ENCODE data around the gene GPR153.

DNA sequence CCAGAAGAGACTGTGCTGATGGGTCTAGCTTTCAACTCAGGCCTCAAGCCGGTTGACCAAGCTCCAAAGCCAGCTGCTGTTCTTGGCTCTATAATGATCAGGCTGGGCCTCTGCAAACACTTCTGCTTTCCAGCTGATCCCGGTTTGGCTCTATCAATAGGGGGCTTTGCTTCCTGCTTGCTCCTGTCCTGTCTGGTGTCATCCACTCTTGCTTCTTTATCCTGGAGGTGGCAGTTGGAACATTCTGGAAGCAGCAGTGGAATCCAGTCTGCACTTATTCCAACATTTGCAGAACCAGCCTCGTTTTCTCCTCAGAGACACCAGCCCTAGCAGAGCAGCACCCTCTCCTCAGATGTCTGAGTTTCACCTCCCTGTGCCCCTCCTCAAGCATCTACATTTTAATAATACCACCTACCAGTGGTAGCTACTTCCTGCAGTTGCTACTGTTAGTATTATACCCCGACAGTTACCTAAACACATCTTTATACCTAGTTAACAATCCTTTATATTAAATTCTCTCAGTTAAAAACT lies 1.2 kb upstream of the RPL22 start:
- PRO-cap, result no peak

DNA sequence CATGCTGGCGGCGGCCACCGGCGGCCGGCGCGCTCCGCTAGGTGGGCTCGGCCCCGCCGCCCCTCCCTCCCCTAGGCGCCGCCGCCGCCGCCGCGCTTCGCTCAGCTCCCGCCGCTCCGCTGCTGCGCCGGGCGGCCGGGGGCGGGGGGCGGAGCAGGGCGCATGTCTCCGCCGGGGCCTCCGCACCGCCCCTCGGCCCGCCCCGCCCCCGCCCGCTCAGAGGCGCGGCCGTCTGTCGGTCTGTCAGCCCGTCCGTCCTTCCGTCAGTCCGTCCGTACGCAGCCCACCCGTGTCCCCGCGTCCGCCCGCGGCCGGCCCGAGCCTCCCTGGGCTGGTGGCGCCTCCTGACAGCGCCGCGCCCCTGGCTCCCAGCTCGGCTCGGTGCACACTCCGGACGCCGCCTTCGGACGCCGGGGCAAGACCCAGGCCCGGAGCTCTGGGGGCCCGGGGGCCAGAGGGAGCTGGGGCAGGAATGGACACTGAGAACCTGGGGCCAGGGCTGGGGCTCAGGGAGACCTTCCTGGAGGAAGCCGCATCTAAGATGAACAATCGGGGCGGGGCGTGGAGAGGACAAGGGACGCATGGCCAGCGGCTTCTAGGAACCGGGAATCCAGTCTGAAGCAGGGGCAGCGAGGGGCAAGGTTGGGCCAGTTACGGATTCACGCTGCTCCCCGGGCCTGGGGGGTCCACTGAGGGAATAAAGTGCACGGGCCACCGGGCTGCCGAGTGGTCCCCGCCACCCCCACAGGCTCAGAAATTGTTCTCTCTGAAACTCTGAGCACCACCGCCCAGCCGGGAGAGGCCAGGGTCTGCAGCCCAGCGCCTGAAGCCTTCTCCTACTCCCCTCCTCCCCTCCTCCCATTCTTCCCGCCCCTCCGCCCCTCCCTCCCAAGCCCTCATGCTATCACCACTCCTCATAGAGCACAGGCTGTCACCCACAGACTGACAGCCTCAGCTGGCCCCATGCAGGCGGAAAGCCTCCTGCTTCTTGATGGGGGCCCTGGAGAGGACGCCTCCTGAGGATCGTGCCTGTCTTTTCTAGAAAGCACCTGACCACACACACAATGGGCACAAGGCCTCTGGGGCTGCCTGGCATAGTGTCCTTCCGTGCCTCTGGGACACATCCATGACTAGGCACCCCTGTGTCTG lies at the start of gene GPR153:
TSS of gene GPR153 (minus strand) at position 137 of the 1,149 bp plus-strand sequence.
- PRO-cap, result bidirectional peak, plus-strand start at position 266 of the sequence, minus-strand start at position 121 of the sequence

- PRO-cap, result no peak
Observed at GRCh38 chr1:6418829-6419444, 782 bp downstream of the HES2 start.

- PRO-cap, result no peak
Observed at GRCh38 chr1:6467650-6468478, 1.9 kb upstream of the TNFRSF25 start.

- PRO-cap, result bidirectional peak, plus-strand start at chr1:6483294, minus-strand start at chr1:6483164
Observed at GRCh38 chr1:6482996-6483516, 8.4 kb downstream of the PLEKHG5 start.

- PRO-cap, result no peak
Observed at GRCh38 chr1:6592293-6592596, 10.4 kb downstream of the KLHL21 start.

DNA sequence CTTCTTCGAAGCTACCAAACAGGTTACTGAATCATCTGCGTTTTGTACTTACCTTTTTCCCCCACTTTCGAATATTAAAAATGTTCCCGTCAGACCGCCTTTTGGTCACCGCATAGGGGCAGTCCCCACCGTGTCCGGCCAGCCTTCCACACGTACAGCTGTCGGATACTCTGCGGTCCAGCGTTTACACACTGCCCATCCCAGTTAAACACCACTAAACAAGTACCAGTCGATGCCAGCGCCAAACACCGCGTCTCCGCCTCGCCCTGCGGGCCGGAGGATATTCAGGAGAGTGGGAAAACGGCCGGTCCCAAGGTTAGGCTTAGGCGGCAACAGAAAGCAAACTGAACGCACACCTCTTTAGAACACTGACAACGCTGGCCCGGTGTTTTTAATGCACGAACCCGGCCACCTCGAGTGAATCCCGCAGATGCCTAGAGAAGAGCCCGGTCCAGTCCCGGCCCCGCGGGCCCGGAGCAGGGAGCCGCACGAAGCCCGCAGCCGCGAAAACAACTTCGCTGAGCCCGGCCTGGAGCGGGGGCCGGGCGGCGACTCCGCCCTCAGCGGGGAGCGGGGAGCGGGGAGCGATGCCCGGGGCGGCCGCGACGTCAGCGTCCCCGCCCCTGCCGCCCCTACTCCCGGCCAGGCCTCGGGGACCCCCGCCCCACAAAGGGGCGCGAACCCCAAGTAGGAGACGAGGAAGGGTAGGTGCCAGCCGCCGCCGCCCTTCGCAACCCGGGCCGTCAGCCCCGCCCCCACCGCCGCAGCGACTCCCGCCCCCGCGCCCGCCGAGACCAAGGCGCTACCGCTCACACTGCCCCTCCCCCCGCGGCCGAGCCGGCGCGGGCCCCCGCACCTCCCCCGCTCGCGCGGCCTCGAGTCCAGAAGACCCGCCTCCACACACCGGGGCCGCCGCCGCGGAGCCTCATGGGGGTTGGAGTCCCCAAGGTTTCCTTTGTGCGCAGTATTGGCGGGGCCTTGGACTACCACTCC lies 595 bp upstream of the PHF13 start:
- PRO-cap, result unidirectional peak, plus-strand start at position 121 of the sequence; bidirectional peak, plus-strand start at position 225 of the sequence, minus-strand start at position 172 of the sequence; unidirectional peak, plus-strand start at position 225 of the sequence; bidirectional peak, plus-strand start at position 527 of the sequence, minus-strand start at position 511 of the sequence; bidirectional peak, plus-strand start outside the sequence, minus-strand start at position 745 of the sequence

DNA sequence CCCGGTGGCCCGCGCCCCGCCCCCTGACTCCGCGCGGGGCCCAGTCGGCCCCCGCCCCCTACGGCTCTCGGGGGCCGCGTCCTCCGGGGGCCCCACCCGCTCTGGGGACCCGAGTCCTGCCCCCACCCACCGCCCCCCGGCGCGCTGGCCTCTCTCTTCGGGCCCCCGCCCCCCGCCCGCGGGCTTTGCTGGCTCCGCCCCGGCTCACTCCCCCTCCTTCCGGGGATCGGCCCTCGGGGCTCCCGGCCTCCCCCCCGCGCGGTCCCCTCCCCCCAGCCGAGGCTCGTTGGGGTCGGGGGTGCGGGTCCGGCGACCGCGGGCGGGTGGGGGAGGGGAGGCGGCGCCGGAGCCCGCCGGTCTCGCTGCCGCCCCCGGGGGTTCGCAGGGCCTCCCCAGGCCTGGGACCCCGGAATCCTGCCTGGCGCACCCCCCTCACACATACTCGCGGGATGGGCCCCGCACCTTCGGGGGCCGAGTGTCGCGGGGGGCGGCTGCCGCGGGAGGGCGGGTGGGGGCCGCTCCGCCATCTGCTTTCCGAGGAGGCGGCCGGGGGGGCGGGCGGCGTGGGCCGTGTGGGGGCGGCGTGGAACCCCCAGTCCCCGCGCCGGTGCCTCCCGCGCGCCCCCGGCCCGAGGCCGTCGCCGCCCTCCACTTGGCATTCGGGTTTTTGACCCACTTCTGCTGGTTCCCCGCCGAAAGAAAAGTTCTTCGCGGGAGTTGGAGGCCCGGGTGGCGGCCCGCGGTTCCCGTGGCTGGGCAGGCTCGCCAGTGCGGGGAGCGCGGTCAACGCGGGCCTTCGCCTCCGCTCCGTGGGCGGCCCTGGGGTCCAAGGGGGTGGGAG lies 1.3 kb downstream of the PHF13 start:
- PRO-cap, result bidirectional peak, plus-strand start at position 275 of the sequence, minus-strand start at position 180 of the sequence

DNA sequence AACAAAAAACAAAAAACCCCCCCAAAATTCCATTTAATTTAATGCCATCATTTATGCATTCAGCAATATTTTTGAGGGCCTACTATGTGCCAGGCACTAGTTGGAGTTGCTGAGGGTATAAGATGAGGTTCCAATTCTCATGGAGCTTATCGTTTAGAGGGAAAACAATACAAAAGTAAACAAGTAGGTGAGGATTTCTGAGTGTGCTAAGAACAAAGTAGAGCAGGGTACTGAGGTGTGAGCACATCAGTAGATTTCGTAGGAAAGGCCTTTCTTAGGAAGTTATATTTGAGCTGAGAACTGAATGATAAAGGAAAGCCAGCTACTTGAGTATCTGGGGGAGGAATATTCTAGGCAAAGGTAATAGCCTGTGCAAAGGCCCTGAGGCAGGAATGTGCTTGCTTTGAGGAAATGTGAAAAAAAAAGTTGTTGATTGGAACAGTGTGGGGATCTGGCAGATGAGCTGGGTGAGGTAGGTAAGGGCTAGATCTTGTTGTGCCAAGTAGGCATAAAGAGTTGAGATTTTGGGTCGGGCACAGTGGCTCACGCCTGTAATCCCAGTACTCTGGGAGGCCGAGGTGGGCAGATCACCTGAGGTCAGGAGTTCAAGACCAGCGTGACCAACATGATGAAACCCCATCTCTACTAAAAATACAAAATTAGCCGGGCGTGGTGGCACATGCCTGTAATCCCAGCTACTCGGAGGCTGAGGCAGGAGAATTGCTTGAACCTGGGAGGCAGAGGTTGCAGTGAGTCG lies 54.3 kb downstream of the CAMTA1 start:
- PRO-cap, result no peak

DNA sequence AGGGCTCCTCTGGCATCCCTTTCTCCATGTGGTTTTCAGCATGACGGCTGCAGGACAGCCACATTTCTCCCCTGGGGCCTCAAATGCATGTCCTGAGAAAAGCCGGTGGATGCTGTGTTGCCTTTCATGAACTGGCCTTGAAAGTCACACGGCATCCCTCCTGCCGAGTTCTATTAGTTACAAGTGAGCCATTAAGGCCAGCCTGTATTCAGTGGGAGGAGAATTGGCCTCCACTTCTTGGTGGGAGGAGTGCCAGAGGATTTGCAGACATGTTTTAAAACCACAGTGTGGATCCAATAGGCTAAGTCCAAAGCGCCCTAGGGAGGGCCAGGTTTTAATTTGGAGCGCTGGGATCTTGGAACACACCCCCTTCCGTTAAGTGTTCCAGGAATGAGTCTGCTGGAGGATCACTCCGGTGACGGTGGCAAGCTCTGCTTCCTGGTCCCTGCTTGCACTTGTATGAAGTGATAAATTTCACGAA lies 137.3 kb downstream of the CAMTA1 start:
- PRO-cap, result no peak

GRCh38 chr1:7117507-7118184 lies 332.4 kb downstream of the CAMTA1 start:
- PRO-cap, result no peak

DNA sequence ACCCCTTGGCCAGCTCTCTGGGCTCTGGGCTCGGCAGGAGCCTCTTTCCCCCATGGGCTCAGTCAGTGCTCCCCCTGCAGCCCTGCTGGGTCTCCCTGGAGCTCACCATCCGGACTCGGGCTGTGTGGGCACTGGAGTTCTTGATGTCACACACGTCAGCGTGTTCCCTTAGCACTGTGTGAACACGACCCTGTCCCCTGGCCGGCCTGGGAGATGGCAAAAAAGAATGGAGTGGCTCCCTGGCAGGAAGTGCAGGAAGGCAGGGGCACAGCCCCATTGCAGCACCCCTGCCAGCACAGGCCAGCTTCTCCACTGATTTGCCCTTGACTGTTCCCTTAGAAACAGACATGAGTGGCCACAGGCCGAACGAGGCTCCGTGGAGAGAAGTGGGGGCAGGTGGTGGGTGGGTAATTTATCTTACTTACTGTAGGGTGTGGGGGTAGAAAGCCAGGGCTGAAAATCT lies 381.8 kb upstream of the VAMP3 start:
- PRO-cap, result no peak

DNA sequence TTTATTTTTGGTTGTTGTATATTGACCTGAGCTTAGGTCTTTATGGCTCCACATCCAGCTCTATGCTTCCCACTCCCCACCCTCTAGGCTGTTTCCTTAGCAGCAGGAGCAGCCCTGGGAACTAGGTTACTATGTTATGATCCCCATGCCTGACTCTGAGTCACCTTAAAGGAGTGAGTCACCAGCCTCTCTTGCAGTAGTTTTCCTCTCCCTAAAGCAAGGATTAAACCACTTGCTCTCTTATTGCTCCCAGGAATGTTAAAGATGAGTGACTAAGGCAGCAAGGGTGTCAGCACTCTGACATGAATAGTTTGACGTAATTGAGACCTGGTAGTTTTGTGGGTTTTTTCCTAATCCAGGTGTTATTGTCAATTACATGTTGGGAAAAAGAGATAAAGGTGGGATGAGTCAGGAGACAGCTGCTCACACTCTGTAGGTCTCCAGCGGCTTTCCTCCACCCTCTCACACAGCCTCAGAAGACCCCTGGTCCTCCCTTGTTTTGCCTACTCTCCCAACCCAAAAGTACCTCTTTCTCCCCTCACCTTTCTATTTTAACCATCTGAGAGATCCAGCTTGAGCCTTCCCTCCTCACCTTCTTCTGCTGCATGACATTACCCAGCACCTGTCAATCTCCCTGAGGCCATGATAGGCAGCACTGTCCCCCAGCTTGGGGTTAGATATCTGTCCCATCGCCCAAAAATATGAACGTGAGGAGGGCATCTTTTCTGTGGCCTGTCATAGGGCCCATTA lies 369.1 kb upstream of the VAMP3 start:
- PRO-cap, result unidirectional peak, plus-strand start at position 395 of the sequence

DNA sequence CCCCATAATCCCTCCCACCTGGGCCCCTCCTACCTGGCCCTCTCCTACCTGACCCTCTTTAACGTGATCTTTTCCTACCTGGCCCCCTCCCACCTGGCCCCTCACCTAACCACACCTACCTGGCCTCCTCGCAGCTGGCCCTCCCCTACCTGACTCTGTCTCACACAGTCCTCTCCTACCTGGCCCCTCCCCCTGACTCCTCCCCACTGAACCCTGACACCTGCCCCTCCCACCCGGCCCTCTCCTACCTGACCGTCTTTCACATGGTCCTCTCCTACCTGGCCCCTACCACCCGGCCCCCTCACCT lies 220.6 kb upstream of the VAMP3 start:
- PRO-cap, result bidirectional peak, plus-strand start at position 232 of the sequence, minus-strand start at position 157 of the sequence

GRCh38 chr1:7702393-7702752 lies 68.7 kb upstream of the VAMP3 start:
- PRO-cap, result unidirectional peak, minus-strand start at chr1:7702509

- PRO-cap, result unidirectional peak, minus-strand start at chr1:7783869
Observed at GRCh38 chr1:7783759-7783910, 456 bp upstream of the PER3 start.

- PRO-cap, result unidirectional peak, plus-strand start at chr1:7960364
Observed at GRCh38 chr1:7960065-7960652, 1.4 kb upstream of the PARK7 start.

GRCh38 chr1:8011863-8013070 lies 13.8 kb downstream of the ERRFI1 start:
- PRO-cap, result no peak

GRCh38 chr1:8017181-8017532 lies 9.0 kb downstream of the ERRFI1 start:
- PRO-cap, result no peak

GRCh38 chr1:8018000-8018481 lies 8.1 kb downstream of the ERRFI1 start:
- PRO-cap, result no peak